AG04449 (cell line): ENCODE results near the genes RNF40, FBXL19, STX4, KAT8 and RUSF1.

GRCh38 chr16:30761739-30762800 lies at the start of gene RNF40:
RNF40 (plus strand) TSS chr16:30762322.
- RRBS = 2% methylated on average over 21 of the region's 87 CpGs

DNA sequence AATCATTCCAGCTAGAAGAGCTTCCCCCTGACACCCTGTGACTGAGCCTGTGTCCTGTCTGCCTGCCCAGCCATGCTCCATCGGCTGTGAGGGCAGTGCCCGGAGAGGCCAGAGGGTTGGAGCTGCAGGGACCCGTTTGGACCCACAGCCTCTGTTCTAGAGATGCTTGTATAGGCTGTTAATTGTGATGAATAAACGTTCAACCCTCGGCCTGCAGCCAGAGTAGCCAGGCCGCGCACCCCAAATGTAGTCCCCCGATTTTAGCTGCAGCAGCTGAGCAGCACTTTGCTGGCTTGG lies 12.1 kb downstream of the ZNF629 start:
- RRBS = no CpG with 5 or more reads among the region's 8 CpGs

DNA sequence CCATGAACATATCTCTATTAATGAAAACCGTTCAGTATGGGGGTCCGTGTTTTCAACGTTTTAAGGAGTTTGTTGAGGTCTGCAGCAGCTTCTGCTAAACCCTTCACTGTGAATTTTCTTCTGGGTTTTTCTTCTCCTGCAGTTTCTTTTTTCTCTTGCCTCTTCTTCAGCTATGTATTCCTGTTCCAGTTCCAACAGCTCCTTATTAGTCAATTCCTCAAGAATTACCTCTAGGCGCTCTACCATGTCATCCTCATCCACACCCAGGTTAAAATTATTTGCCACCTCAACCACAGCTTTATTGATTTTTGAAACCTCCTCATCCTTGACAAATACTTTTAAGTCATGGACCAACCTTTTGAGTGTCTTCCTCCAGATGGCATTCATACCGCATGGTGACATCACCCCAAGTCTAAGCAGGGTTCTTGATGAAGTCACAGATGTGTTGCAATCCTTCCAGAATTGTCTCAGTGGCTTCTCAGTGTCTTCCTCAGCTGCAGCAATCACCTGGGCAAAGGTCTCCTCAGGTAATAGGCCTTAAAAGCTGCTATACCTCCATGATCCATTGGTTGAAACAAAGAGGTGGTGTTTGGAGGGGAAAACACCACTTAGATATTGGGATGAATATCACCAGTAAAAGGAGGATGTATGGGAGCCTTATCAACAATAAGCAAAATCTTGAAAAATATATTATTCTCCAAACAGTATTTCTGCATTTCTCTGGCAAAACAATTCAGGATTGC lies 40.1 kb downstream of the BCL7C start:
- RRBS = no CpG with 5 or more reads among the region's 5 CpGs

- RRBS = no CpG with 5 or more reads among the region's 4 CpGs
Measured at GRCh38 chr16:30903524-30904101, 7.2 kb downstream of the CTF1 start.

GRCh38 chr16:30923483-30923760 lies at the start of gene FBXL19:
FBXL19 (plus strand) TSS chr16:30923572.
- RRBS = no CpG with 5 or more reads among the region's 7 CpGs

GRCh38 chr16:30988109-30988418 lies 3.1 kb downstream of the HSD3B7 start:
- RRBS = no CpG with 5 or more reads among the region's 9 CpGs

GRCh38 chr16:31000668-31001454 lies 9.6 kb downstream of the STX1B start:
- RRBS = 95% methylated on average over 8 of the region's 22 CpGs

DNA sequence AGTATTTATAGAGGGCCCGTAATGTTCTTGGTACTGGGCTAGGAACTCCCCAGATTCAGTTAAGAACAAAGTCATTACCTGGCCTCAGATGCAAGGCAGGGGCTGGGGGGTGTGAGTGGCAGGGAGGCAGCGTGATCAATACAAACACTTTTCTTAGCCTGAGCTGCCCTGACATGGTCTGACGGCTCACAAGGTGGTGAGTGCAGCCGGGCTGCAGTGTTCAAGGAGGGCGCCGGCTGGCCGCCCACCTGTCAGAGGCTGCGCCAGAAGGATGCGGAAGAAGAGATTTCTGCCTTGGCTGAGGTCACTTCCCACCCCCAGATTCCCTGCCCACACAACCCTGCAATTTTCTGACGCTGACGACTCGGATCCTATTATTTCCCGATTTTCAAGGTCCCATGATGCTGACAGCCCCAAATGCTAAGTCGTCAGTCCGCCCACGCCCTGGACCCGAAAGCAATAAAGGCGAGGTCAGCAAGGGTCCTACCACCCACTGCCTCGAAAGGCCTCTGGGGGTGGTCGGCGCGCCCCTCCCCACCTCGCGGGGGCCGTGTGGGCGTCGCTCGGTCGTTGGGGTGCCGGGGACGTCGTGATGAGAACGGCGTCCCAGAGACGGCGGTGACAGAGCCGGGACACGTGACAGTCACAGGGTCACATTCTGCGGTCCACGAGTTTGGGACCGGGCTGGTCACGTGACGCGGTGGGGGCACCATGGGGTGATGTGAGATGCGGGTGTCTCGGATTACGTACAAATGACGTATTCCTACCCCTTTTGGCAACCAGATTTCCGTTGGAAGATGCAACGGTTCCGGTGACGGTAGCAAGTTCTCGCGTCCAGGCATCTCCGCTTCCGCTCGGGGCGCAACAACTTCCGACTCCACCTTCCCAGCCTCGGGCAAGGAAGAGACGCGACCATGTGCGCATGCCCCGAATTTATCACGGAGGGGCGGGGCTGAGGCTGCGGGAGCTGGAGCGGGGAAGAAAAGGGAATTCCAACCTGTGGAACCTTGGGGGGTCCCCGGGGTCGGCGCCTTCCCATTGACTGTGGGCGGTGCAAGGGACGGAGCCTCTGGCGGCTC lies at the start of gene STX4:
STX4 (plus strand) TSS at position 952 of the 1,079 bp plus-strand sequence.
- RRBS = 2% methylated on average over 10 of the region's 74 CpGs

DNA sequence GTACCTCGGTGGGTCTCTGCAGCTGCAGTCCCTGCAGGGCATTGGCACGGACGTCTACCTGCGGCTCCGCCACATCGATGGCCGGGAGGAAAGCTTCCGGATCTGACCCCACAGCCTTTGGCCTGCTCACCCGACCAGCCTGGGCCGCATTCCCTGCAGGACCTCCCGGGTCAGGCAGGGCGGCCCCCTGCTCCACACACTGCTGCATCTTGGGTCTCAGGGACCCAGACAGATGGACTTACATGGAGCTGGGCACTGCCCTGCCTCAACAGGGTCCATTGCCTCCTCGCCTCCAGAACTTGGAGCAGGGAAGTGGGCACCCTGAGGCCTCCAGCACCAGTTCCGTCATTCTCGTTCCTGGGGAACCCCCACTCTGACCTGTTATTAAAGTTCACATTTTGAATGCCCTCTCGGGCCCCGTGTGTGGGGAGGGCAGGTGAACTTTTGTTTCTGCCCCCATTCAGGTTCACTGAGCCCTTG lies 4.0 kb downstream of the BCKDK start:
- RRBS = 88% methylated on average over 4 of the region's 17 CpGs

DNA sequence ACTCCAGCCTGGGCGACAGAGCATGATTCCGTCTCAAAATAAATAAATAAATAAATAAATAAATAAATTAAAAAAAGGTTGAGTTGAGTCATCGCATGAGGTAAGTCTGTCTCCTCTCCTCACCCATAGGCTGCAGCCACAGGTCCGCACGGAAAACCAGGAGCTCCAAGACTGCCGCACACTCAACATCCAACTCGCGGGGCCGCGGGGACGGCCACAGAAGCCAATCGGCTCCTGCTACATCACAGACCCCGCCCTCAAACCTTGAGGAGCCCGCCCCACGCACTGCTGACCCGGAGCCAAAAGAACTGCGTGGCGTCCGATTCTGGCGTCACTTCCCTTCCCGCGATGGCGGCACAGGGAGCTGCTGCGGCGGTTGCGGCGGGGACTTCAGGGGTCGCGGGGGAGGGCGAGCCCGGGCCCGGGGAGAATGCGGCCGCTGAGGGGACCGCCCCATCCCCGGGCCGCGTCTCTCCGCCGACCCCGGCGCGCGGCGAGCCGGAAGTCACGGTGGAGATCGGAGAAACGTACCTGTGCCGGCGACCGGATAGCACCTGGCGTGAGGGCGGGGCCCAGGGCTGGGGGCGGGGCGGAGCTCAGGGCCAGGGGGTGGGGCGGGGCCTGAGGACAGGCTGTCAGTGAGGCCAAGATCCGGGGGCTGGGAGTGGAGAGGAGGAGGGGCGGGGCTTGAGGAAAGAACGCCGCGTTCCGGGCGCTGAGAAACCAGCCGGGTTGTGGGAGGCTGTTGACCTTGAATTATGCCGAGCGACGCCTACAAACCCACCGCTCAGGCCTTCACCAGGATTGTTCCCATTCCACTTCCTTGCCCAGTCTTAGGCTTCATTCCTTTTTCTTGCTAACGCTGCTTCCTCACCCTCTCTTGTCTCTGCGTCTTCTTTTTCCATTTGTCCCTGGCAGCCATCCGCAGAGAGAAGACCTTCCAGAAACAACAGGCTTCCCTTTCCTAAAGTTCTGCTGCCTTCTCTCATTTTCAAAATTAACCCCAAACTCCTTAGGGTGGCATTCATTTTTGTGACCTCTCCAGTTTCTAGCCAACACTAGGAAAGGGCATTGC lies at the start of gene KAT8:
KAT8 (plus strand) TSS at position 331 of the 1,075 bp plus-strand sequence.
- RRBS = 2% methylated on average over 11 of the region's 72 CpGs

GRCh38 chr16:31133849-31134574 lies 1.5 kb downstream of the PRSS8 start:
- RRBS = no CpG with 5 or more reads among the region's 12 CpGs

DNA sequence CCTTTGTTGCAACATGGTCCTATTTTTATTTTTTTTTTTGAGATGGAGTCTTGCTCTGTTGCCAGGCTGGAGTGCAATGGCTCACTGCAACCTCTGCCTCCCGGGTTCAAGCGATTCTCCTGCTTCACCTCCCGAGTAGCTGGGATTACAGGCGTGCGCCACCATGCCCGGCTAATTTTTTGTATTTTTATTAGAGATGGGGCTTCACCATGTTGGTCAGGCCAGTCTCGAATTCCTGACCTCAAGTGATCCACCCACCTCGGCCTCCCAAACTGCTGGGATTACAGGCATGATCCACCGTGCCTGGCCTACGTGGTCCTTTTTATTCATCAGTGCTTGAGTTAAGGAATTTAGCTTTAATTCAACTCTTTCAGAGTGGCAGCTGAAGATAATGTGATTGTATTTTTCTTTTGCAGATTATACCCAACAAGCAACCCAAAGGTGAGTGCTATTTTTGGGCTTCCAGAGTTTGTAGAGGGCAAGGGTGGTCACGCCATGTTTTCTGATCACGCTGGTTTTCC lies 2.1 kb downstream of the FUS start:
- RRBS = no CpG with 5 or more reads among the region's 12 CpGs

DNA sequence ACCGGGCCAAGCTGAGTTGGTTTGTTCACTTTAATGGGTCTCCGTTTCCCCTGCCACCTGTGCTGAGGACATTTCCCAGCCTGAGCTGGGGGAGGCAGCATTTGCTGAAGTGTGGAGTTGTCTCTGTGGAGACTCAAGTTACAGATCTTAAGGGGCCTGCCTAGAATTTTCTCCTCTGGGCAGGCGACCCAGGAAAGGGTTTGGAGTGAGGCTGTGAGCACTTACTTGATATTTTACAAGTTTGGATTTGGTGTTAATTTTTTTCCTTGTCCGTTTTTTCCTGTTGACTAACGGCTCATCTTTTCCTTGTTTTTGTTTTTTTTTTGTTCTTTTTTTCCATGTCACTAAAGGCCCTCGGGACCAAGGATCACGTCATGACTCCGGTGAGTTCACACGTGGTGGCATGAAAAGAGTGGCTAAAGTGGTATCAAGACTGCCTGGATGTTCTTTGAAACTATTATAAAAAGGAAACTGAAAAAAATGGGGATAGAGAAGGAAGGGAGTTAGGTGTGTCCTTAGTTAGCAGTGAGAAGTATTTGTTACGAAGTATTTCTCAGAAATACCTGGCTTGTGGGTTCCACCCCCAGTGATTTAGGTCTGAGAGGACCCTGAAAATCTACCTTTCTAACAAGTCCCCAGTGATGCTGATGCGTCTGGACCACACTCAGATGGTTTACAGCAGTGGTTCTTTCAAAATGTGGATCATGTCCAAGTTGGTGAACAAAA lies 8.2 kb downstream of the FUS start:
- RRBS = no CpG with 5 or more reads among the region's 11 CpGs

DNA sequence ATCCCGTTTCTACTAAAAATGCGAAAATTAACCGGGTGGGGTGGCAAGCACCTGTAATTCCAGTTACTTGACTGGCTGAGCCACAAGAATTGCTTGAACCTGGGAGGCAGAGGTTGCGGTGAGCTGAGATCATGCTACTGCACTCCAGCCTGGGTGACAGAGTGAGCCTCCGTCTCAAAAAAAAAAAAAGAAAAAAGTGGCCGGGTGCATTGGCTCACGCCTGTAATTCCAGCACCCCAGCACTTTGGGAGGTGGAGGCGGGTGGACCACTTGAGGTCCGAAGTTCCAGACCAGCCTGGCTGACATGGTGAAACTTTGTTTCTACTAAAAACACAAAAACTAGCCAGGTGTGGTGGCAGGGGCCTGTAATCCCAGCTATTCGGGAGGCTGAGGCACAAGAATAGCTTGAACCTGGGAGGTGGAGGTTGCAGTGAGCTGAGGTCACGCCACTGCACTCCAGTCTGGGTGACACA lies 2.2 kb downstream of the PYCARD start:
- RRBS = no CpG with 5 or more reads among the region's 11 CpGs

GRCh38 chr16:31347214-31347584 lies 7.8 kb upstream of the ITGAX start:
- RRBS = no CpG with 5 or more reads among the region's 7 CpGs

DNA sequence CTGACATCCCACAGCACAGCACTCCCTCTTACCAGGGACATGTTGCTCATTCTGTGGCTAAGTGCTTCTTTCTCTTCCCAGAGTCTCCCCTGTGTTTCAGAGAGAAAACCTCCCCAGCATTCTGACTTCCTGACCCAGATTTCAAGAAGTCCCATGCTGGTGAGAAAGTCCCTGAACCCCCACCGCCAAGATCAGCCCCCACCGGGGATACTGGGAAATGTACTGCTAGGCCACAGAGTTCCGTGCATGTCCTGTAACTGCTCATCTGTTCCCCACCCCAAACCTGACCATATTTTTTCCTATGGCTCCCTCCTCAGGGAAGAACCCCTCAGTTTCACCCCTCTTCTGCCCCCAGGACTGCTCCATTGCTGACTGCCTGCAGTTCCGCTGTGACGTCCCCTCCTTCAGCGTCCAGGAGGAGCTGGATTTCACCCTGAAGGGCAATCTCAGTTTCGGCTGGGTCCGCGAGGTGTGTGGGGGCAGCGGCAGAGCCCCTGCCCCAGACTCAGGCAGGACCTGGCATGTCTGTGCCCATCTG lies 4.6 kb downstream of the COX6A2 start:
- RRBS = no CpG with 5 or more reads among the region's 10 CpGs

DNA sequence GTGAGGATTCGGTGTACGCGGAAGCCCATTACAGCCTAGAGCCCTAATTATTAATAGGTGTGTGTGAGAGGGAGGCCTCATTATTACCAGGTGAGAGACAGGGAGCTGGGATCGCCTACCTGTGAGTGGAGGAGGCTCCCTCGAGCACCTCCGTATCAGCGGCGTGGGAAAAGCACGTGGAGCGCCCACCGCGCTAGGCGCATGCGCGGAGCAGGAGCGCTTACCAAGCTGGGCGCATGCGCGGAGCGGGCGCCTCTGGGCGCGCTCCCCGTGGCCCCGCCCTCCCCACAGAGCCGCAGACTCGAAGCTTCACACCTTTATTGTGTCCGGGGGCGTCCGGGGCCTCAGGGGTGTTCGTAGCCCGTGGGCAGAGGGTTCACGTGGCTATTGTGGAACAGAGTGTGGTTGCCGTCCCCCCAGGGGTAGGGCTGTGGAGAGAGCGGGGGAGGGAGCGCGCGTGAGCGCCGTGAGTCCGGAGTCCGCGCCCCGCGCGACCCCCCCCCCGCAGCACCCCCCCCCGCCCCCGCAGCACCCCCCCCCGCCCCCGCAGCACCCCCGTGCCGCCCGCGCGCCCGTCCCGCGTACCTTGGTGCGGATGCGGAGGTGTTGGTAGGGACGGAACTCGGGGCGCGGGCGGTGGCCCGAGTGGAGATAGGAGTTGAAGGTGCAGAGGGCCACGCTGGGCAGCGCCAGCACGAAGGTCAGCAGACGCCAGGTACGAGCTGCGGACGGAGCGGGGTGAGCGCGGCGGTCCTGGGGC lies 550 bp downstream of the COX6A2 start:
- RRBS = no CpG with 5 or more reads among the region's 78 CpGs

GRCh38 chr16:31457747-31458402 lies 1.4 kb upstream of the ARMC5 start:
- RRBS = no CpG with 5 or more reads among the region's 21 CpGs

DNA sequence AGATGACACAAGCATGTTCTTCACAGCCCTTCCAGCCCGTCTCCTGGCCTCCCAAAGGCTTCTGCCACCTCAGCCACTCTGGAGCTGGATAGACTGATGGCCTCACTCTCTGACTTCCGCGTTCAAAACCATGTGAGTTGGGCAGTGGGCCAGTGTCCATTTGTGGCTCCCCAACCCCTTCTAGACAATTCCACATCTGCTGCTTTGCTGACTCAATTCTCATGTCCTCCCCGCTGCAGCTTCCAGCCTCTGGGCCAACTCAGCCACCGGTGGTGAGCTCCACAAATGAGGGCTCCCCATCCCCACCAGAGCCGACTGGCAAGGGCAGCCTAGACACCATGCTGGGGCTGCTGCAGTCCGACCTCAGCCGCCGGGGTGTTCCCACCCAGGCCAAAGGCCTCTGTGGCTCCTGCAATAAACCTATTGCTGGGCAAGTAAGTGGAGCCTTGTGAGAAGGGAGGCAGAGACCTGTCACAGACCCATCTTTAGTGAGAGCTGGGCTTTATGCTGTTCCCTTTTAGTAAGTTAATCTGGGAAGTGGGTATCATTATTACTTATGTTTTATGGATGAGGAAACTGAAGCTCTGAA lies 2.5 kb downstream of the TGFB1I1 start:
- RRBS = 100% methylated on average over 1 of the region's 9 CpGs

- RRBS = 2% methylated on average over 20 of the region's 77 CpGs
Measured at GRCh38 chr16:31507665-31508720, at the start of gene RUSF1. RUSF1 (minus strand) TSS chr16:31508391.